AG09319 (cell line): Measurements from ENCODE around the gene PLEKHA3.

GRCh38 chr2:177271153-177271729 is 6.7 kb upstream of the NFE2L2 start:
- RRBS, result no CpG with 5 or more reads among the region's 2 CpGs

DNA sequence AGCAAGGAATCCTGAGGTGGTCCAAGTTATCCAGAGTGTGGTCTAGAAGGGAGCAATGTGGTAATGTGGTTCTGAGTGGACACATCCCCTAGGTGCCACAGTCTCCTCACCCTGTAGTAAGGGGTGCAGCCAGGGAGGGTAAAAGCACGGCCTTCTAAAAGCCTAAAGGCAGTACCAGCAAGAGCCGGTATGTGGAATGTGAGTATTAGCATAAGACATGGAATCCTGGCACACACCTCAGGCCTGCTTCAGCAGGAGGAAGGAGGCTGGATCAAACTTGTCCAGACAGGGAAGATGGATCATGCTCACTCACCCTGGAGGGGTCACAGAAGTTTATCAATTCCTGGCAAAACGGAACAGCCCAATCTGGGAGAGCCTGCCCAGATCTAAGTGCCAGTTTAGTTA is 58.1 kb upstream of the NFE2L2 start:
- RRBS, result no CpG with 5 or more reads among the region's 3 CpGs

DNA sequence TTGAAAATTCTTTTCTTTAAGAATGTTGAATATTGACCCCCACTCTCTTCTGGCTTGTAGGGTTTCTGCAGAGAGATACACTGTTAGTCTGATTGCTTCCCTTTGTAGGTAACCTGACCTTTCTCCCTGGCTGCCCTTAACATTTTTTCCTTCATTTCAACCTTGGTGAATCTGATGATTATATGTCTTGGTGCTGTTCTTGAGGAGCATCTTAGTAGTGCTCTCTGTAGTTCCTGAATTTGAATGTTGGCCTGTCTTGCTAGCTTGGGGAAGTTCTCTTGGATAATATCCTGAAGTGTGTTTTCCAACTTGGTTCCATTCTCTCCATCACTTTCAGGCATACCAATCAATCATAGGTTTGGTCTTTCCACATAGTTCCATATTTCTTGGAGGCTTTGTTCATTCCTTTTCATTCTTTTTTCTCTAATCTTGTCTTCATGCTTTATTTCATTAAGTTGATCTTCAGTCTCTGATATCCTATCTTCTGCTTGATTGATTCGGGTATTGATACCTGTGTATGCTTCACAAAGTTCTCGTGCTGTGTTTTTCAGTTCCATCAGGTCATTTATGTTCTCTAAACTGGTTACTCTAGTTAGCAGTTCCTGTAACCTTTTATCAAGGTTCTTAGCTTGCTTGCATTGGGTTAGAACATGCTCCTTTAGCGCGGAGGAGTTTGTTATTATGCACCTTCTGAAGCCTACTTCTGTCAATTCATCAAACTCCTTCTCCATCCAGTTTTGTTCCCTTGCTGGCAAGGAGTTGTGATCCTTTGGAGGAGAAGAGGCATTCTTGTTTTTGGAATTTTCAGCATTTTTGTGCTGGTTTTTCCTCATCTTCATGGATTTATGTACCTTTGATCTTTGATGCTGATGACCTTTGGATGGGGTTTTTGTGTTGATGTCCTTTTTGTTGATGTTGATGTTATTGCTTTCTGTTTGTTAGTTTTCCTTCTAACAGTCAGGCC is 19.8 kb upstream of the AGPS start:
- RRBS, result no CpG with 5 or more reads among the region's 4 CpGs

DNA sequence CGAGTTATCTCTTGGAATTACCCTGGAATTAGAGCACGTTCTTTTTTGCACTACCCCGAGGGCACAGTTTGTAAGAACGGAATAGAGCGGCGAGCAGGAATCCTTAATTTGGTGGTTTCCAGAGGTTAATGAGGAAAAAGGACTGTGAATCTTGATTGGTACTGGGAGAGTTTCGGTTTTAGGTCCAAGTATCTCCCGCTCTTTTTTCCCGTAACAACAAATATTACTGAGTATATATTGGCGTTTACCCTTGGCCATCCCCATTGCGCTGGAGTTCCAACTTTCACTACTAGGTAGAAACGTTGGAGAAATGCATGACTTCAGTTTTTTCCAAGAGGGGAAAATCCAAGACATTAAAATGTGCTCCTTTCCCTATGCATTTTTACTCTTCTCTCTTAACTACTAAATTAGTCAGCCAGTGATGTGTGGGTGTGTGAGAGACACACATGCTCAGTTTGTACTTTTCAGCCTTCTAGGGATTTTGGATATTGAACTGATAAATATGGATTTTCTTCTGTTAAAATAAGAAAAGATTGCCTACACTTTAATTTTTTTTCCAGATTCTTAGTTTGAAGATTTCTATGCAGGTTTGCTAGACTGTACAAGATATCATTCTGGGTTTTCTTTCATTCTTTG is 811 bp upstream of the TTC30B start:
- RRBS, result no CpG with 5 or more reads among the region's 12 CpGs

GRCh38 chr2:177626205-177626683 is 7.7 kb upstream of the TTC30A start:
- RRBS, result no CpG with 5 or more reads among the region's 7 CpGs

DNA sequence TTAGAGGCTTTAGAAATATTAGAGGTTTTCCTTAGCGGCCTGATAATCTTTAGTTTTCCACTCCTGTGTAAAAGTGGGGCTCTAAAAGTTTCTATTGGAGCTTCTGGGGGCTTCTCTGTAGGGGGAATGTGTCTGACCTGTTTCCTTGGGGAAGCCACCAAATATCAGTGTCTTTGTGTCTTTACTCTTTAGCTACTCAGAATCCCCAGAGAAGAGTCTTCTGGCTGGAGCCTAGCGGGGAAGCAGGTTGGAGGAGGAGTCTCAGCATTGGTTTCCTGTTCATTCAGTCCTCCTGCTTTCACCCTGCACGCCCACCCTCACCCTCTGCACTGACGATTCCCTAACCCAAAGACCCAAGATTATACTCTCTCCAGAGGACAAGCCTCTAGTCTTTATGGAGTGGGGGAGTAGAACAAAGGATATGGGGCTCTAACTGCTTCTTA is 112.7 kb upstream of the TTC30A start:
- RRBS, result no CpG with 5 or more reads among the region's 4 CpGs

- RRBS, result no CpG with 5 or more reads among the region's 1 CpG
These were observed 198.8 kb downstream of the PDE11A start for GRCh38 chr2:177873727-177874297.

- RRBS, result no CpG with 5 or more reads among the region's 6 CpGs
These were observed 99.7 kb downstream of the PDE11A start for GRCh38 chr2:177972927-177973148.

DNA sequence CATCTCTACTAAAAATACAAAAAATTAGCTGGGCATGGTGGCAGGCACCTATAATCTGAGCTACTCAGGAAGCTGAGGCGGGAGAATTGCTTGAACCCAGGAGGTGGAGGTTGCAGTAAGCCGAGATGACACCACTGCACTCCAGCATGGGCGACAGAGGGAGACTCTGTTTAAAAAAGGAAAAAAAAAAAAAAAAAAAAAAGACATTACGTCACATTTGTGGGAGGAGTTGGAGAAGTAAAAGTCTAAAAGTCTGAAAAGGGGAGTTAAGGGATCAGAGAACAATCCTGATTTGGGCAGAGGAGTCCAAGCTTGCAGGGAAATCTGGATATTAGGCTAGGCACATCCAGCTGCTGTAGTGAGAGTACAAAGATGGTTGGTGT is 3.5 kb upstream of the OSBPL6 start:
- RRBS, result no CpG with 5 or more reads among the region's 4 CpGs

GRCh38 chr2:178324170-178324374 is 126.9 kb downstream of the PRKRA start:
- RRBS, result no CpG with 5 or more reads among the region's 5 CpGs

GRCh38 chr2:178479944-178480945 is at the start of gene PLEKHA3:
TSS of gene PLEKHA3 (plus strand) at chr2:178480457.
- RRBS, result 1% methylated on average over 39 of the region's 94 CpGs

GRCh38 chr2:178490374-178490983 is 10.2 kb downstream of the PLEKHA3 start:
- RRBS, result no CpG with 5 or more reads among the region's 4 CpGs

DNA sequence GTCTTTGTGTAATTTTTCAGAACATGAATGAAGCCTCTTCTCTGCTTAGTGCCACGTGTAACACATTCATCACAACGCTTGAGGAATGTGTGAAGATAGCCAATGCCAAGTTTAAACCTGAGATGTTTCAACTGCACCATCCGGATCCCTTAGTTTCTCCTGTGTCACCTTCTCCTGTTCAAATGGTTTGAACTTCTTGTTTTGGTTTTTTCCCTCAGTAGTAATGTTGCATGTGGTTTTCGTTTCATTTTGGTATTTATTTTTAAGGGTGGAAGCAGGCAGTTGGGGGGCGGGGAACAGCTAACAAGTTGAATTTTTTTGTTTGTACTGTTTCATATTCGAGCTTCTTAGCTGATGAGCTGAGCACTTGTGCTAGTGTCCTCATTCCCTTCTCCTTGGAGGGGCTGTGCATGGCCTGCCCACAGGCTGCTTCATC is 15.2 kb downstream of the PLEKHA3 start:
- RRBS, result no CpG with 5 or more reads among the region's 6 CpGs

GRCh38 chr2:178533156-178533971 is 53.1 kb downstream of the PLEKHA3 start:
- RRBS, result no CpG with 5 or more reads among the region's 9 CpGs

DNA sequence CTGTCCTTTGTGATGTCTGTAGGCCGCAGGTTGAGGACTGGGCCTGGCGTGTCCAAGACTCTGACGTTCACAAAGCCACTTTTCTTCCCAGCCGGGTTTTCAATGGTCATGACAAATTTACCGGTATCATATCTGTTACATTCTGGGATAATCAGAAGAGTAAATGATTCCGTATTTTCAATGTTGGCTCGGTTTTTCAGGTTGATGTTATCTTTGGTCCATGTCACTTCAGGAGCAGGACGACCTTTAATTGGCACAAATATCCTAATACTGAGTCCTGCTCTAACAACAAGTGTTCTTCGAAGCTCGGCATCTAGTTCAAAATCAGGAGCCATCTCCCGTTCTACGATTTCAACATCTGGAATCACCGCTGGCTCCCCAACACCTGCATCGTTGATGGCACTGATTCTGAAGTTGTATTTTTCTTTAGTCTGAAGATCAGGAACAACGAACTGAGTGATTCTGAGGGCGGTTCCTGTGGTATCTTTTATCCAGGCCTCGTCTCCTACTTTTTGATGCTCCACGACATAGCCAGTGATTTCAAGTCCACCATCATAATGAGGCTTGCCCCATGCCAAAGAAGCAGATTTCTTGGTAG is 95.6 kb downstream of the PLEKHA3 start:
- RRBS, result no CpG with 5 or more reads among the region's 18 CpGs

- RRBS, result no CpG with 5 or more reads among the region's 6 CpGs
These were observed 106.3 kb downstream of the PLEKHA3 start for GRCh38 chr2:178586351-178587078.

- RRBS, result no CpG with 5 or more reads among the region's 6 CpGs
These were observed 137.4 kb downstream of the PLEKHA3 start for GRCh38 chr2:178617555-178618208.

GRCh38 chr2:178739463-178740313 is 67.5 kb downstream of the TTN start:
- RRBS, result no CpG with 5 or more reads among the region's 10 CpGs

GRCh38 chr2:178775506-178776768 is 31.3 kb downstream of the TTN start:
- RRBS, result 85% methylated on average over 3 of the region's 22 CpGs

- RRBS, result no CpG with 5 or more reads among the region's 10 CpGs
These were observed 6.8 kb downstream of the TTN start for GRCh38 chr2:178800407-178800899.